Smooth muscle cell (in vitro differentiated cells): ENCODE measurements around the genes AP3B2, FSD2 and RAMAC.

DNA sequence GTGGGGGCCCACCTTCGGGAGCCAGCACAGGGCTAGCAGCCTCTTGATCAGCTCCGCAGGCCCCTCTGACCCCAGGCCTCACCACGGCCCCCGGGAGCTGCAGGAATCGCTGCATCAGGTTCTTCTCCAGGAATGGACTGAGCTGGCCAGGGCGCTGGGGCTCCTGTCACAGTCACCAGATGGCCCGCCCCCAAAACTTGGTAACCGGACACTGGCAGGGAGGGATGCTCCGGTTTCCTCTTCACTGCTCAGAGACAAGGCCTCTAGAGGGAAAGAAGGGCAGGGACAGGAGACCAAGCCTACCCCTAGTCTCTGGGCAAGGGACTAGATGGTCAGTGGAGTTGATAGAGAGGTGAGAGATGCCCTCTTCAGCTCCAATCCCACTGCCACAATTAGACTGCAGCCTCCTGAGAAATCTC lies 9.9 kb downstream of the AP3B2 start:
- RAMPAGE, long total RNA = no peak

DNA sequence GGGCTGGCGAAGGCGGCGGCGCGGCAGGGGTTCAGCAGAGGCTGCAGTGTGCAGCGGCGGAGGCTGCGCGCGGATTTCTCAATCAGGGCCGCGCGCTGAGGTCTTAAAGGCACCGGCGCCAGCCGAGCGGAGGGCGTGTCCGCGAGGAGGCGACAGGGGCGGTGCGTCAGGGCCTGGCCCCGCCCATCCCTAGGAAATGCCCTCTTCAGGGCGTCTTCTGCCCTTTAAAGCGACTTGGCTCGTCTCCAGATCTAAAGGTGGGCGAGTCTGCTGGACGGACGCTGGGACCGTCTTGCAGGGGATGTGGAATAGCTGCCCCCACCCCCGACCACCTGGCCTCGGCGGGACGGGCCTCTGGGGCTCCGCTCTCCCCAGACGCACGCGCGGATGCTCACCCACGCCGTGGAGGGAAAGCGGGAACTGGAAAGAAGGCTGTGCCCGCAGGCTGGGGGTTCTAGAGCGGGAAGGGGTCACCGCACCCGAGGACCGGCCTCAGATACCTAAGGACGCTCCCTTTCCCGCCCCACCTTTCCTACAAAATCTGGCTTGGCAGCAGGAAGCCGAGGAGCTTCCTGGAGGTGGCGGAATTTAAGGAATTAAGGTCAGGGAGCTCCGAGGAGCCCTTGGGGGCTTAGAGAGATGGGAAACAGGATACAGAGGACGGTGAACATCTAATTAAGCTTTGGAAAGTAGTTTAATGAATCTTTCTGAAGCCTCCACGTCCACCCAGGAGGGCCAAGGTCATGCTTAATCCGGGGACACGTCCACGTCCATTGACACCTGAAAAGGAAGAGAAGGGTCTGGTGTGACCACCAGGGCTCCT lies at the start of gene AP3B2:
Gene AP3B2, minus strand, starts transcription at position 80 of the 823 bp plus-strand sequence.
- RAMPAGE, long total RNA = no peak

- RAMPAGE, long total RNA = no peak
These were observed at the start of gene FSD2 for GRCh38 chr15:82805755-82806617. Gene FSD2, minus strand, starts transcription at chr15:82806069.

DNA sequence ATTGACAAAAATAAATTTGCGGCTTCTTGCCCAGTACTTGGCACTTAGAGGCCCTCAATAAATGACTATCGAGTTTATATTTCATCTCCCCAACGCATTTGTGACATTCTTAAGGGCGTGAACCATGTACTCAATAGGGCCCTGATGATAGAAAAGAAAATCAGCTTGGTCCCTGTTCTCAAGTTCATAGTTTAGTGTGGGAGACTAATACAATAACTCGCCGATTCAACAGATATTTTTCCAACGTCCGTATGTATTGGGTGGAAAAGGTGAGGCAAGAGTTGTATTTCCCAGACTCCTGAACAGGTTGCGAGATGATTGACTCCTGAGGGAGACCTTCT lies 314 bp upstream of the WHAMM start:
- RAMPAGE, long total RNA = no peak

GRCh38 chr15:82810766-82810938 lies 1.2 kb downstream of the WHAMM start:
- RAMPAGE, long total RNA = no peak

DNA sequence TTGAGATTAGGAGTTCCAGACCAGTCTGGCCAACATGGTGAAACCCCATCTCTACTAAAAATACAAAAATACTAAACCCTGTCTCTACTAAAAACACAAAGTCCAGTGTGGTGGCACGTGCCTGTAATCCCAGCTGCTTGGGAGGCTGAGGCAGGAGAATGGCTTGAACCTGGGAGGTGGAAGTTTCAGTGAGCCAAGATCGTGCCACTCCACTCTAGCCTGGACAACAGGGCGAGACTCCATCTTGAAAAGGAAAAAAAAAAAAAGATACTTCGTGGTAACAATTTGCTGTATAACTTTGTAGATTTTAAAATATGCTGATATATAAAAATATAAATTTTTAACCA lies 10.3 kb downstream of the WHAMM start:
- RAMPAGE, long total RNA = no peak

DNA sequence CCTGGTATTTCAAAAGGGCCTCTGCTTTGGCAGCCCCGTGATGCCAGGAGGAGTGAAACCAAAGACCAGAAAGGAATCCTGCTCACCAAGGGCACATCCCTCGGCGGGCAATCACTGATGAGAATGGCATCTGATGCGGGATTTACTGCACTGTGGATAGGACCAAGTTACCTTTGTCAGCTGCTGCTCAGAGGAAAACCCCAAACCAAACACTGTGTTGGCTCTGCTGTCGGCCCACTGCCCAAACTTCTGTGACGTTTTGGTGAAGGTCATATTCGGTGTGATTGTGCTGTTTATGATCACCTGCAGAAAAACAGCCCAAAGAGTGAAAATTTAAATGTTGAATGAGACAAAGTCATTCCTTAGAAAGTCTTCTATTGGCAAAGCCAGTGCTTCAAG lies 65.7 kb downstream of the WHAMM start:
- RAMPAGE, long total RNA = no peak

- RAMPAGE, long total RNA = no peak
These were observed 10.0 kb upstream of the HOMER2 start for GRCh38 chr15:82962514-82962872.

DNA sequence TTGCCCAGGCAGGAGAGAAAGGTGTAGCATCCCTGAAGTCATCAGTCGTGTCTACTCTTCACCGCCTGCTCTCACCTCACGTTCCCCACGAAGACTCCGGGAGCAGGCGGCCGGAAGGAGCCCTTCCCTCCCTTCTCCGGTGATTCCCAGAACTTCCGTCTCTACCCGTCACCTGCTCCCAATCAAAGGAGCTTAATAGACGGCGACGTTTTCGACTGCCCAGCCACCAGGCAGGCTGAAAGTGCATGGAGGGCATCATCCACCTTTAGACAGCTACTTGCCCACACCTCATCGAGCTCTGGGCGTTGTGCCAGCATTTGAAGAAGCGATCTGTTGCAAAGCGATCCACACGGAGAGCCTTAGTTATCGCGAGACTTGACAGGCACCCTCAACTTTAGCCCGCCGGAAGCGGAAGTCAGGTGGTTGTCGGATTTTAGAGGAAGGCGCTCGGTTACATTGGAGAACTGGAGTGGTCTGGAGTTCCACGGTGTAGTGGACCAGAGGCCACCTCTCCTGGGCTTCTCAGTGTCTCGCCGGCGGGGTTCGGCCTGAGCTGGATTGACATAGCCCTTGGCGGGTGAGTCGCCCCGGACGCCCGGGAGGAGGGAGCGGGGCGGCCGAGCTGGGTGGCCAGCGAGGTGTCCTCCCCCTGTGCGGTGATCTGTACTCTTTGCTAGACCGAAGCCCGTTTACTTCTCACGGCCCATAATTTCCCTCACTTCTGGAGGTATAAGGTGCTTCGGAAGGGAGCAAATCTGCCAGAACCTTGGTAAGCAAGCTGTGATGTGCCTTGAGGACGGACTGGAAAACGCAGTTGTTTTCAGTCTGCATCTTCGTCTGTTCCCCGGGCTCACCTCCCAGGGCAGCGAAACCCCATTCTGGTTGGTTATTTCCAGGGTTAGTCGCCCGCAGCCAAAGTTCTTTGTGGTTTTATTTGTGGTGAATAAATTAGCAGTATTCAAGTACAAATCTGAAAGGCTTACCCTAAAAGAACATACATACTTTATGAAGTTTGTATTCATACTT lies at the start of gene RAMAC:
Gene RAMAC, plus strand, starts transcription at position 418 of the 1,026 bp plus-strand sequence.
- RAMPAGE, long total RNA = start-site peak on the minus strand centred at position 93 of the sequence, 595 bp wide, 21 and 11 reads in 2 replicates; start-site peak on the plus strand centred at position 423 of the sequence, 17 bp wide, 51 and 596 reads in 2 replicates

DNA sequence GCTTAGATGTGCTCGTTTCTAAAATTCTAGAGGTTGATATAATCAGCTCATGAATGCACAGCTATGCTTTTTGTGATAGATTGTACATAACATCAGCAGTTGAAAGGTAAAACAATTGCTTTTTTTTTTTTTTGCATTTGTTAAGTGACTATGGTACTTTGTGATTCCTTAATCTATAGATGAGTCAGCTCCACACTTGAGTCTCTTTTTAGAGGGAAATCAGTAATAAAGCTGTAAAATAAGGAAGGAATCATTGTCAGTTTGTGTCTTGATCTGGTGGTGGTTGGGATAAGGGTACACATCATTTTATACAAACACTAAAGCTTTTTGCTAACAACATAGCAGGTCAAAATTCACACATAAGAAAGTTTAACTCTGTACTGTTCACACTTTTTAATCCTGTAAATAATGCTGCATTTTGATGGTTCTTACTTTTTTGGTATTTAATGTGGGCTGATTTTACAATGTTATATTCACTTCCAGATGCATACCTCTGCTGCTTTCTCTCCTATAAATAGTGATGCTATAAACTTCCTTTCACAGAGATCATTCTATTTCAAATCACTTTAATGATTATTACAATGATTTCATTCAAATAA lies 4.5 kb downstream of the RAMAC start:
- RAMPAGE, long total RNA = no peak

DNA sequence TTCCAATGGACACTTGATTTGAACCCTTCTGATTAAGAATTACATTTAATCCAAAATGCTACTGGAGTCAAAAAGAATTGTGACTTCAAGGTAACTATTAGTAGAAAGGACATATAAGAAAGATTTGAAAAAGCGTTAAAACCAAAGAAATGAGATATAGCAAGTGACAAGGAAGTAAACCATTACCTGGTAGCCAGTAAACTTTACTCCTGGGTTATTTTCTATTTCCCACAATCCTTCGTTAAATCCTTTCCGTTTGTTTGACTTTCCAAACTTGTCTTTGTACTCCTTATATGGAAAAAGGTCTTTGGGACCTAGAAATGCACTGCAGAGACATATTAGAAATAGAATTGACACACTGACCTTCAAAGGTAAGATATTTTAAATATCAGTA lies 49.9 kb downstream of the HDGFL3 start:
- RAMPAGE, long total RNA = no peak

- RAMPAGE, long total RNA = no peak
These were observed 12.8 kb upstream of the ZSCAN2 start for GRCh38 chr15:84587816-84588535.

DNA sequence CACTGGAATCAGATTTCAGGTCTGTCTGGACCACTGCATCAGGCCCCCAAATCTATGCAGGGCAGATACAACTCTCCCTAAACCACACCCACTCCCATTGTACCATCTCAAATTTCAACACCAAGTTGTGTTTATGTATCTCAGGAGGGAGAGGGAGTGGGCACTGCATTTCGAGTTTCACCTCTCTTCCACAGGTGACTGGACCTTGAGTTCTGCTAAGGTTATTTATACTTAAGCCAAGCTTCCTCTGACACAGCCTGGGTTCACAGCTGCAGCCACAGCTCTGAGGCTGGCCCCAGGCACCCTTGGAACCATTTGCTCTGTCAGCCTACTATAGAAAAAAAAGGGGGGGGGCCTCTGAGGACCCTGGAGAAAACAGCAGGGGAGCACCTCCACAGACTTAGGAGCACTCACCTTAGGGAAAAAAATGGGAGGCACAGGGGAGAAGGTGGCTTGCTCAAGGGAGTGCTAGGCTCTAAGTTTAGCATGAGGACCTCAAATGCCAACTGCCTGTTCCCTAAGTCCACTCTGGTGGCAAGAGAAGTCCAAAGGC lies 2.2 kb upstream of the NMB start:
- RAMPAGE, long total RNA = no peak

GRCh38 chr15:84929883-84930515 lies 45.5 kb downstream of the SLC28A1 start:
- RAMPAGE, long total RNA = no peak

GRCh38 chr15:84980763-84981570 lies 689 bp upstream of the PDE8A start:
- RAMPAGE, long total RNA = no peak

DNA sequence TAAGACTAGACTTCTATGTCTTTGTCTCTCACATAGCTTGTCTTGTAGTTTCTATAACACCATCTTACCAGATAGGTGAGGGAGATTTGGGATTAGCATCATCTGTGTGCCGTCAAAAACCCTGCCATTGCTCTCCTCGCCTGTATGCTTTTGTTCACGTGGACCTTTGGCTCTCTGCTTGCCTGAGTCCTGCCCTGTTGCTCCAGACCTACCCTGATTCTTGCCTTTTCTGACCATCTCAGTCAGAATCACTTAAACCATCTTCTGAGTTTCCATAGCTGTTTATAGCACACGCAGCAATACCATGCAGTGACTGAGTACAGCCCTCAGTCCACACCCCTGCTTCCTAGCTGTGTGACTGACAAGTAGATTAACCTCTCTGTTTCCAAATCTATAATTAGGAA lies 49.6 kb downstream of the PDE8A start:
- RAMPAGE, long total RNA = no peak

- RAMPAGE, long total RNA = no peak
These were observed 119.7 kb downstream of the PDE8A start for GRCh38 chr15:85100997-85102060.

GRCh38 chr15:85102061-85102386 lies 120.4 kb downstream of the PDE8A start:
- RAMPAGE, long total RNA = no peak

- RAMPAGE, long total RNA = no peak
These were observed 76.6 kb downstream of the AKAP13 start for GRCh38 chr15:85456928-85457382.

DNA sequence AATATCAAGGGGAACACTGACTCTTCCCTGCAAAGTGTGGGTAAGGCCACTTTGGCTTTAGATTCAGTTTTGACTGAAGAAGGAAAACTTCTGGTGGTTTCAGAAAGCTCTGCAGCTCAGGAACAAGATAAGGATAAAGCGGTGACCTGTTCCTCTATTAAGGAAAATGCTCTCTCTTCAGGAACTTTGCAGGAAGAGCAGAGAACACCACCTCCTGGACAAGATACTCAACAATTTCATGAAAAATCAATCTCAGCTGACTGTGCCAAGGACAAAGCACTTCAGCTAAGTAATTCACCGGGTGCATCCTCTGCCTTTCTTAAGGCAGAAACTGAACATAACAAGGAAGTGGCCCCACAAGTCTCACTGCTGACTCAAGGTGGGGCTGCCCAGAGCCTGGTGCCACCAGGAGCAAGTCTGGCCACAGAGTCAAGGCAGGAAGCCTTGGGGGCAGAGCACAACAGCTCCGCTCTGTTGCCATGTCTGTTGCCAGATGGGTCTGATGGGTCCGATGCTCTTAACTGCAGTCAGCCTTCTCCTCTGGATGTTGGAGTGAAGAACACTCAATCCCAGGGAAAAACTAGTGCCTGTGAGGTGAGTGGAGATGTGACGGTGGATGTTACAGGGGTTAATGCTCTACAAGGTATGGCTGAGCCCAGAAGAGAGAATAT lies 200.5 kb downstream of the AKAP13 start:
- RAMPAGE, long total RNA = no peak